LHCN-M2 (cell line): Measurements from ENCODE around the gene SLC20A1.

GRCh38 chr2:112050306-112050692 lies 4.8 kb upstream of the TMEM87B start:
- RAMPAGE, long total RNA: no peak

DNA sequence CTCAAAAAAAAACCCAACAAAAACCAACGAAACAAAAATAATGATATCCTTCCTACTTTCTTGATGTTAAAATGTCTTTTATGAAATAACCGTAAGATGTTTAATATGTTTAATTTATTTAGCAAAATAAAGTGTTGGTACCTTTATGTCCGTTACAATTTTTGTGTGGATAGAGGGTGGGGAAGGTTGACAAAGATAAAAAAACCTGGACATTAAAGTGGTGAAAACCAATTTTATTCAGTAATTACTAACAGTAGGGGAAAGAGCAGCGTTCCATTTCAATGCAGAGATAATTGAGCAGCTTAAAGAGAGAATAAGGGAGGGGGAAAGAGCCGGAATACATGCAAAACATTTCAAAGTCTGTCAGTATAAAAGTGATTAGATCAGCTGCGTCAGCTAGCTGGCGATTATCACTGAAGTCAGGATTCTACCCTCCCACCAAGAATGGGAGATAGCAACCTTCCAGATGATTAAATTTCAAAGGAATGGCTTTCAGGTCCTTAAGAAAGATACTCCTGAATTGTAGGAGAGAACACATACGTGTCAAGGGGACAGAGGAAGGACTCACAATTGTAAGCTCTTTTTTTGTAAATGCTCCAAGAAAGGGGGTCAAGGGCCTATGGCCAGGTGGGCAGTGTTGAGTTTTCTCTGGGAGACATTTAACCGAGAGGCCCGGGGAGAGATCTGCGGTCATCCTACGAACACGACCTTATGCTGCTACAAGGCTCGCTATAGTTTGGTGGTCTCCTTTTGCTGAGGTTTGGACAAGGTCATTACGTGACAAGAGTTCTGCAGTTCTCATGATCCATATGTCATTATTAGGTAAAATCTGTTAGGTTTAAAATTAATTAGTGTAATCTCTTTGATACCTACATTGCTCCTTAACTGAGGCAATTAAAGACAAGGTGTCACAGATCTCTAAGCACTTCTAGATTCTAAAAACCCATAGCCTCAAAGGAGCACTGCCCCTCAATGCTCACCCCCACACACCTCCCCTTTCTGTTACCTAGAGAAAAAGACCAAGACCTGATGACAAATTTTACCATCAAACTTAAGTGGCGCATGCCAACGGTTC lies 2.6 kb upstream of the ZC3H6 start:
- RAMPAGE, long total RNA: no peak

DNA sequence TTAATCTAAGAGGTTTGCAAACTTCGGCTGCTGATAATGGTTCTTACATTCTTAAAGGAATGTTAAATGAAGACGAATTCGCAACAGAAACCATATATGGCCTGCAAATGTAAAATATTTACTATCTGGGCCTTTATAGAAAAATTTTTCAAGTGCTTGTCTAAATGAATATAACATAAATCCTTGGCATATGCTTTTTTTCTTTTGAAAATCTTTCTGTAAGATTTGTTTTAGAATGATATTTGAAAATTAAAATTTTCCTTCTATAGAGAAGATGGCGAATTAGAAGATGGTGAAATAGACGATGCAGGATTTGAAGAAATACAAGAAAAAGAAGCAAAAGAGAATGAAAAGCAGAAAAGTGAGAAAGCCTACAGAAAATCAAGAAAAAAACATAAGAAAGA lies 24.2 kb downstream of the ZC3H6 start:
- RAMPAGE, long total RNA: no peak

DNA sequence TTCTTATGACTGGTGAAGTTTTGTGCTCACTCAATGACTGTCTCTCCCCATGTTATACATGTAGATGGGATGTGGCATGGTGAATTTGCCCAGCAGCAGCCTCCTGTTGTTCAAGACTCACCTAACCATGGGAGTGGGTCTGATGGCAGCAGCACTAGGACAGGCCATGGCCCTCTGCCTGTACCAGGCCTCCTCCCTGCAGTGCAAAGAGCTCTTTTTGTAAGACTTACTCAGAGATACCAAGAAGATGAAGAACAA lies 49.4 kb downstream of the ZC3H6 start:
- RAMPAGE, long total RNA: no peak

DNA sequence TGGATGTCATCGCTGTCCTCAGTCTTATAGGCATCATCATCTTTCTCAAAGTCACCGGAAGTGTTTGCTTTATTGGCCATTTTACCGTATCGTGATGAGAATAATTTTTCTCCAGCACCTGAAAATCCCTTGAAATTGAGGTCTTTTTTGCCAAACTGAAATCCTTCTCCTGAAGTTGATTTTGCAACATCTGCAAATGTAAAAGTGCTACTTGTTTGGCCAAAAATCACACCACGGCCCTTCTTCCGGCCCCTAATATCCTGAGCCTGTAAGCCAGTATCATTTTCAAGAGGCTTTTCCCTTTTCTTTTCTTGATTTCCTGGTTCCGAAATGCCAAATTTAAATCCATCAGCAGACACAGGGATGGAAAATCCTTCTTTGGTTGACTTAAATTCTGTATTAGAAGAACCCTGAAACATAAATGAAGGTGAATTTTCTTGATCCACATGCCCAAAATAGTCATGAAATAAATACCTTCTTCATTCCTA lies 43.6 kb downstream of the RGPD8 start:
- RAMPAGE, long total RNA: no peak

DNA sequence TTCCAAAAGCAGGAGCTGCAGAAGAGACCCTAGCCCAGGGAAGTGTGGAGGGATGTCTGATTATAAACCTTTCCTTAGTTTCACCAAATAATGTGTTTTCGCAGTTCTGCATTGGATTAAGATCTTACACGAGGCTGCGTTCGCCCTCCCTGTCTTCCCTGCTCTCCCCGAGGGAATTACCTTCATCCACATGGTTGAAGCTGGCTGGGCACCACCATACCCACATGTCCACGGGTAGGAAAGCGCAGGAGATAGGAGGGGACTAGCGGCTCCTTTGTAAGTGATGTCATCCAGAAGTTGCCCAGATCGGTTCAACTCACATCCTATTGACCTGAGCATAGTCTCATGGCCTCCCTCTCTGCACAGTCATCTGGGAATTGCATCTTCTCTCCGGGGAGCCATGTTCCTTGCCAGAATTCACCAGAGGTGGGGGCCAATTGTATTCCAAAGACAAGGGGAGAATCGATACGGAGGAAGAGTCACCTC lies 1.1 kb downstream of the TTL start:
- RAMPAGE, long total RNA: no peak

GRCh38 chr2:112543014-112543129 lies 607 bp downstream of the POLR1B start:
- RAMPAGE, long total RNA: no peak

DNA sequence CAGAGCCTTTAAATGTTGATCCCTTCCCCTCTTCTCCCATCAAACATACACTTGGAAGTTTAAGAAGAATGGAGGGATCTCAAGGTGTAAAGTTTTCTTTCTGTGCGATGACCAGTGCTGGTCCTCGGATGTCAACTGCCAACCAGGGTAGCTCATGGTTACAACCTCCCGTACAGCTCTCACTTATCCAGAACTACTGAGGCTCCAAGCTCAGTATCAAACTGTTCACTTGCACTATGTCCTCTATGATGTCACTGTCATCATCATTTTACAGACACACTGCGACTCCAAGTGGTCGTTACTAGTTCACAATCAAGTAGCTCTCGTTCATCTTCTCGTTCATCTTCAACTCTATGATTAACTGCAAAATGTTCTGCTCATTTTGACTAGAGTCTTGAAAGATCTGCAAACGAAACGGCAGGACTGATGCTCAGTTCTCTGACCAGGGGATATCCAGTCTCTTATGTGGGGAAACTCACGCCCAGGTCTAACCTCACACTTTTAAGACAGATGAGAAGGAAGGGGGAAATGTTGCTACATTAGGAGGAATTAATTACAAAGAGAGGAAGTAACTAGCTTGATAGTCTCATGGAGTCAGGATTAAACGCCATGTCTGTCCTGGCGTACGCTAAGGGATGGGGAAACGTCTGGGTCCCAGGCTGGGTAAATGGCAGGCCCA lies 929 bp upstream of the CHCHD5 start:
- RAMPAGE, long total RNA: no peak

DNA sequence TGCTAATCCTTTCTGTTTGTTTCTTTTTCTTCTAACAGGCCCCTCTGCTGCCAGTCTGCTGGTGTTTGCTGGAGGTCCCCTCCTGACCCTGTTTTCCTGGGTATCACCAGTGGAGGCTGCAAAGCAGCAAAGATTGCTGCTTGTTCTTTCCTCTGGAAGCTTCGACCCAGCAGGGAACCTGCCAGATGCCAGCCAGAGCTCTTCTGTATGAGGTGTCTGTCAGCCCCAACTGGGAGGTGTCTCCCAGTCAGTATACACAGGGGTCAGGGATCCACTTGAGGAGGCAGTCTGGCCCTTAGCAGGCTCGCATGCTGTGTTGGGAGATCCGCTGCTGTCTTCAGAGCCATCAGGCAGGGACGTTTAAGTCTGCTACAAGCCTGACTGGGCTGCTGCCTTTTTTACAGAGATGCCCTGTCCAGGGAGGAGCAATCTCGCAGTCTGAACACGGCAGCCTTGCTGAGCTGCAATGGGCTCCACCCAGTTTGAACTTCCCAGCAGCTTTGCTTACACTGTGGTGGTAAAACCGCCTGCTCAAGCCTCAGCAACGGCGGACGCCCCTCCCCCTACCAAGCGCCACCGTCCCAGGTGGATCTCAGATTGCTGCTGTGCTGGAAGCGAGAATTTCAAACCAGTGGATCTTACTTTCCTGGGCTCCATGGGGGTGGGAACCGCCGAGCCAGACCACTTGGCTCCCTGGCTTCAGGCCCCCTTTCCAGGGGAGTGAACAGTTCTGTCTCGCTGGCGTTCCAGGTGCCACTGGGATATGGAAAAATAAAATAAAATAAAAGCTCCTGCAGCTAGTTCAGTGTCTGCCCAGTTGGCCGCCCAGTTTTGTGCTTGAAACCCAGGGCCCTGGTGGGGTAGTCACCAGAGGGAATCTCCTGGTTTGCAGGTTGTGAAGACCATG lies 30.0 kb downstream of the CHCHD5 start:
- RAMPAGE, long total RNA: no peak

- RAMPAGE, long total RNA: no peak
These were observed 2.1 kb upstream of the SLC20A1 start for GRCh38 chr2:112643547-112644080.

DNA sequence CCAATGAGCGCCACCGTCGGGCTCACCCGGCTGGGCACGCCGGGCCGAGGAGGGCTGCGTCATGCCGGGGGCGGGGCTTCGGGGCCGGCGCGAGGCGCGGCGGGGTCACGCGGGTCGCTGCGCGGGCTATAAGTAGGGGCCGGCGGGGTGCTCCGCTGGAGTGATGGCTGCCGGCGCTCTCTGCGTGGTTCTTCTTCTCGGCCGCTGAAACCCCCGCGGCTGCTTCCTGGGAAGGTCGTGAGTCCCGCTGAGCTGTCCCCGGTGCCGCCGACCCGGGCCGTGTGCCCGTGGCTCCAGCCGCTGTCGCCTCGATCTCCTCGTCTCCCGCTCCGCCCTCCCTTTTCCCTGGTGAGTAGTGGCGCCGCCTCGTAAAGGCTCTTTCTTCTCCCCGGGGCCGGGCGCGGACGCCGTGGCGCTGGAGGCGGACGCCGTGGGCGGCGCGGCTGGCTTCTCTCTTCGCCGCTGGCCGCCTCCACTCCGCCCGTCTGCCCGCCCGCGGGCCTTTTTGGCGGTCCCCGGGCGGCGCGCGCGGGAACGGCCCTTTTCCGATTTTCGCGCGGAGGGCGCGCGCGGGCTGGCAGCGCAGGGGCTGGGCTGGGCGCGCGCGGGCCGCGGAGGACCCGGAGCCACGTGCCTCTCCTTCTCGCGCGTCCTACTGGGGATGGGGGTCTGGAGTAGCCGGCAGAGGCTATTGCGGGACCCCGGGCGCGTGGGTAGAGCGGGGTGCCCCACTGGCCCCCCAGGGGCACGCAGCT lies at the start of gene SLC20A1:
Gene SLC20A1, plus strand, starts transcription at position 158 of the 755 bp plus-strand sequence.
- RAMPAGE, long total RNA: start-site peak on the plus strand centred at position 160 of the sequence, 7 bp wide, 283 reads

DNA sequence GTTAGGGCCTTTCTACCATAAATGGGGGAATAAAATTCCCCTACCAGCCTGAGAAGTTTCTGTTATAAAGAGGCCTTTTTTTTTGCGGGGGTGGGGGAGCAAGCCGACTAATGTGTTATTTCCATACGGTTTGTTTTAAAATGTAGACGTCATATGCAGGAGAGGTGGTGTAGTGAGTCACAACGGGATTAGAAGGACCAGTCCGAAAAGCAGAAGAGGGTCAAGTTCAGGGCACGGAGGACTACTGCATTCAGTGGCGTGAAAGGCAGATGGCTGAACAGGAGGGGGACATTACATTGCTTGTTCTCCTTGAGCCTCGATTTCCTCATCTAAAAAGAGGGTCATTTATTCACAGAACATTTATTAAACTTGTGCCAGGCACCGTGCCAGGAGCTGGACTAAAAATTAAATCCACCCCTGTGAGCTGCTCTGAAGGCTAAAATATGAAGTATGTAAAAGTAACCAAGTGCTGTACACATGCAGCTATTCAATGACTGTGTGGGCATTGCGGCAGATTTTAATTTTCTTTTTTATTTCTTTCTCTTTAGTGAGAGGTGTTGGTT lies 23.7 kb downstream of the IL1B start:
- RAMPAGE, long total RNA: no peak

- RAMPAGE, long total RNA: no peak
These were observed 16.2 kb downstream of the IL1B start for GRCh38 chr2:112820185-112820883.

DNA sequence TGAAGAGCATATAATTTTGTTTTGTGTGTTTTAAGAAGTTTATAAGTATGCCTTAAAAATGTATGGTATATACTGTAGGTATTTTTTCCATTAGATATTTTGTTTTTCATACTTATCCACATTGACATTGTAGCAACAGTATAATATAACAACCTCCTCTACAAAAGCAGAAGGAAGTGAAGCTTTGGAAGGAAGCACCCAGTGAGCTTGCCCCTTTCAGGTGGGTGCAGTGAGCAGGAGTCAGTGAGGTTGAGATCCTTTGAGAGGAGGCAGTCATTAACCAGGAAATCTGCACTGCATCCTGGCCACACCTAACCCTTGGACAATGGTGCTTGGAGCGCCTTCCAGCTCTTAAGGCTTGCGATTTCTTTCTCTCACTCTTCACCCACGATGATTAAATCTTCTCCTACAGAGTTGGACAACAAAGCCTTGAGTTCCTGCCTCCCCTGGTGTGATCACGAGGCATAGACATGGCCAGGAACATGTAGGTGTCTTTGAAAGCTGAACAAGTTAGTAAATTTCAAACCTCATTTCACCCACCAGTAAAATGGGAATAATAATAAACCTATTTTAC lies 13.9 kb downstream of the IL37 start:
- RAMPAGE, long total RNA: no peak

- RAMPAGE, long total RNA: no peak
These were observed 25.7 kb downstream of the IL37 start for GRCh38 chr2:112936722-112936996.

GRCh38 chr2:113010237-113010600 lies 5.0 kb downstream of the IL36A start:
- RAMPAGE, long total RNA: no peak

DNA sequence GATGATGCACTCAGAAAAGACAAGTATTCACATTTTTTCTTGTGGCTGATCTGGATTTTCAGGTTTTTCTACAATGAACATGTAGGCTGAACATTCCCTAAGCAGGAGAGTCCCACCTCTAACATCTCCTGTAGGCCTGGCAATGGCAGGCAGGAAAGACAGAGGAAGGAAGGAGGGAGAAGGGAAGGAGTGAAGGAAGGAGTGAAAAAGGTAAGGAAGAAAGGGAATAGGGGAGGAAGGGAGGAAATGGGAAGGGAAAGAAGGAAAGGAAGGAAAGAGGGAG lies 523 bp upstream of the IL36RN start:
- RAMPAGE, long total RNA: no peak

DNA sequence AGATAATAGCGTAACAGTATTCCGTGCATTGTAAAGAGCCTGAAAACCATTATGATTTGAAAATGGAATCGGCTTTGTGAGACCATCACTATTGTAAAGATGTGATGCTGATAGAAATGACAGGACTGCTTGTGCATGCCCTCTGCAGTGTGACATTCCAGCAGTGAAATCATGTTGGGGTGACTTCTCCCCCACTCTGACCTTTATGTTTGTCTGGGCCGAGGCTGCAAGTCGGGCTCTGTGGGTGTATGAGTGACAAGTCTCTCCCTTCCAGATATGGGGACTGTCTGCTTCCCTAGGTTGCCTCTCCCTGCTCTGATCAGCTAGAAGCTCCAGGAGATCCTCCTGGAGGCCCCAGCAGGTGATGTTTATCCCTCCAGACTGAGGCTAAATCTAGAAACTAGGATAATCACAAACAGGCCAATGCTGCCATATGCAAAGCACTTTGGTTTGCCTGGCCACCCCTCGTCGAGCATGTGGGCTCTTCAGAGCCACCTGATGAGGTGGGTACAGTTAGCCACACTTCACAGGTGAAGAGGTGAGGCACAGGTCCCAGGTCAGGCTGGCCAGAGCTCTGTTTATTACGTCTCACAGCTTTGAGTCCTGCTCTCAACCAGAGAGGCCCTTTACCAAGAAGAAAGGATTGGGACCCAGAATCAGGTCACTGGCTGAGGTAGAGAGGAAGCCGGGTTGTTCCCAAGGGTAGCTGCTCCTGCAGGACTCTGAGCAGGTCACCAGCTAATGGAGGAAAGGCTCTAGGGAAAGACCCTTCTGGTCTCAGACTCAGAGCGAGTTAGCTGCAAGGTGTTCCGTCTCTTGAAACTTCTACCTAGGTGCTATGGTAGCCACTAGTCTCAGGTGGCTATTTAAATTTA lies 1.1 kb downstream of the IL1RN start:
- RAMPAGE, long total RNA: no peak

DNA sequence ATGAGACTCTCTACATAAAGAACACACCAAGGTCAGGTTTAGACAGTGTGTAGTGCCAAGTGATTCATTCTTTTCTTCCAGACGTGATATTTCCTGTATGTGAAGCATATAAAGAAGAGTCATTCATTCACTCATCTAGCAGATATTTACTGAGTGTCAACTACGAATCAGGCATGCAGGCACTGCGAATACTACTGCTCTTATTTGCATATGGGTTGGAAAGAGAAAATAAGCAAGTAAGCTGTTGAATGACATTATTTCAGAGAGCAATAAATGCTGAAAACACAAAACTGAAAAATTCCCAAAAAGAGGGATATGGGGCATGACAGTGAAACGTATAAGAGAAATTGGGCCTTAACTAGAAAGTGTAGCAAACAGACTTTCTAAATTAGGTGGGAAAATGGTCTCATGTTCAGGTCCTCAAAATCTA lies 15.3 kb upstream of the PSD4 start:
- RAMPAGE, long total RNA: no peak

DNA sequence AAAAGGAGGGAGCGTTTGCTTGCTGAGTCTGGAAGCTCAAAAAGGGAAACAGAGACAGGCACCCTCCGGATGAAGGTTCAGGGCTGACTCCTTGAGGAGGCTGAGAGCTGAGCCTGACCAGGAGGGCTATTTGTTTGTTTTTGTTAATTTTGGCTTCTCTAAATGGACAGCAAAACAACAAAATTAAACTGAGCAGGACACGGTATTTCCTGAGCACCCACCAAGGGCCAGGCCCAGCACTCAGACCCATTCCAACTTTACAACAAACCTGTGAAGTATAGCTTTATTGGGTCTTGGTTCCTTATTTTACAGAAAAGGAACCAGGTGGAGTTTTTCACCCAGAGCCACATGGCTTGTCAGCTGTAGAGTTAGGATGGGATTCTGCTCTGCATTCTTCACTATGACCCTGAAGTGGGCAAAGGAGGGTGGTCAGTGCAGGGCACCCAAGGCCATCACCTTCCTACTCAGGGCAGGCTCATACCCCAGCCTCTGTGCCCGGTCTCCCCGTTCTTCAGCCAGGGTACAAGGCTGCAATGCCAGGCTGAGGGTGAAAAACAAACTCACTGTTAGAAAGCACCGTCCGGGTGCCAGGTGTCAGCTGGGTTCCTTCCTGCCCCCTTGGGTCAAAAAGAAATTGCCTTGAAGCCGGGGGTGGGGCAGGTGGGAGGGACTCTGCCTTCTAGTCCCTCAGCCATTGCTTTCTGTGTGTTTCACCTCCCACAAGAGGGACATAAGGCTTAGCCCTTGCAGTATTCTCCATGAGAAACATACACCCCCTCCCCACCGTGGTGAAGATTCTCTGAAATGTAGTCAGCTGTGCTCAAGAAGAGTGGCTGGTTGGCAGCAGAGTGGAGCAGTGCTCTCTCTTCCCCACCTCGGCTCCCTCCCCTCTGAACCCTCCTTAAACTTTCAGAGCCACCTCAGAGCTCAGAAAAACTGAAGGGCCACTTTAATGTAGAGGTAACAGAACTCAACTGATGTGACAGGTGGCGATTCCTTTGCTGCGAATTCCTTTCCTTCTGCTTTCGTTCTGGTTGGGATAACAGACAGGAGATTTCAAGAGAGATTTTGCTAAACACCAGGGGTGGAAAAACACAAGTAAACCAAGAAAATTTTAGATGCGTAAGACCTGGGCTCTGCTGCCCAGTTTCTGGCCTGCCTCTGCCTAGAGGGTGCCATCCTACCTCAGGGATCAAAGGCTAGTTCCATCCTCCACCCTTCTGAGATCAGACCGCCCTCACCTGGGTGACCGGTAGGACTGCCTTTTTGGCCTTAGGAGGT lies 2.3 kb downstream of the PSD4 start:
- RAMPAGE, long total RNA: no peak